HTERT-HM (cell line): ENCODE results near the gene MED13L.

DNA sequence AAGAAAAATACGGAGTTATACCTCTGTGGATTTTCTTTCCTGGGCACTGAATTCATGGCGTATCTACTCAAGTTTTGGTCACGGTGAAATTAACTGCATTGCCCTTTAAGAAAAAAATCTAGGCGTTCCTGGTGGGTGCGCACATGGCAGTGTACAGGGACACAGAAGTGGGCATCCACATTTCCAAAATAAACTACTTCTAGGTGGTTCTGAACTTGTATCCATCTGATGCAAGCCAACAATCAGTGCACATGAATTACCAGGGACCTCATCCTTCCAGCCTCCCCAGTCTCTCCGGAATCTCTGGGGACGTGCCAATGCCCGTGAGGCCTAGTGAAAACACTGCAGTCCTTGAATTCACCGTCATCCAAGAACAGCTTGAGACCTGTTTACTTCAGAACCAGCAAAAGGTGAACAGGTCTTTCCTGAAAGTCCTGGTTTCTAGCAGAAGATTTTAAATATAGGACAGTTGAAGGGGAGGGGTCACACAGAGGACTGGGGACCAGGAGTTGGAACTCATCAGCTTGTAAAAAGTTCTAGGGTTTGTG is 48.1 kb downstream of the TBX3 start:
- RRBS = no CpG with 5 or more reads among the region's 9 CpGs

DNA sequence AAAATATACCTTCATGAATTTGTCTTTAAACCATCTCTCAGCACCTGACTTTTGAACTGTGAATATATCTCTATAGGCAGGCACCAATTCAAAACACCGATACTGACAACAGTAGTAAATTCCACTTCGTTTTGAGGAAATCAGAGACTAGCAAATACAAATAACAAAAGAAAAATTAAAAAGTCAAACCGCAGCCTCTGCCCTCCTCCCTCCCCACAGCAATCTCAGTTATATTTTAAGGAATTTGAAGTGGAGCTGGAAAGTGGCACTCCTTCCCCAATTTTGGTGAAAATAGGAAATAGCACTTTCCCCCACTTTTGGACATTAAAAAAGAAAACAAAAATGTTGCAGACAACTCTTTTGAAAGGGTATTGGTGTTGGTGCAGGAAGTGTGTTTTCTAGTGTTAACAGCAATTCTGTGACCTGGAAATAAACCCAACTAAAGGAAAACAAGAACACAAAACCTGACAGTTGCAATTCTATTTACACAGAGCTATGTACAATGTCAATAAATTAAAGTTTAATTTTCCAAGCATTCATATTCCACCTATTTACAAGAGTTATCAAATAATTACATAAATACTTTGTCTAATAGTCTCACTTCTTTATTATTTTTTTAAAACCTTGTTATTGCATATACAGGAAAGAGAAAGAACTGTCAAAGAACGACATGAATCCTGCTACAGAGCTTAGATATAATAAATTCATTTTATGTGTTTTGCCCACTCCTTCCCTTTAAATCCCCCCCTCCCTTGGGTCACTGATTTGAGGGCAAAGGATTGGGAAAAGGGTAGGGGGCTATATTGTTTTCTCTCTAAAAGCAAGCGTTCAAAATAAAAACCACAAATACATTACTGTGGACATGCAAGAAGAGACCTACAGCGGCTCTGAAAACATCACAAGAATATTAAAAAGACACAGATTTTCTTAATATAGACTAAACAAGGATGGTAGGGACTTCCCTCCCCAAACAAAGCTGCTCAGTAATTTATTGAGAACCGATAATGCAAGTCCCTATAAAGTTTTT is 13.3 kb downstream of the TBX3 start:
- RRBS = no CpG with 5 or more reads among the region's 7 CpGs

GRCh38 chr12:114676034-114676565 is 7.9 kb downstream of the TBX3 start:
- RRBS = no CpG with 5 or more reads among the region's 6 CpGs

GRCh38 chr12:114685397-114685829 is 1.4 kb upstream of the TBX3 start:
- RRBS = no CpG with 5 or more reads among the region's 24 CpGs

GRCh38 chr12:114697928-114698398 is 14.0 kb upstream of the TBX3 start:
- RRBS = no CpG with 5 or more reads among the region's 32 CpGs

DNA sequence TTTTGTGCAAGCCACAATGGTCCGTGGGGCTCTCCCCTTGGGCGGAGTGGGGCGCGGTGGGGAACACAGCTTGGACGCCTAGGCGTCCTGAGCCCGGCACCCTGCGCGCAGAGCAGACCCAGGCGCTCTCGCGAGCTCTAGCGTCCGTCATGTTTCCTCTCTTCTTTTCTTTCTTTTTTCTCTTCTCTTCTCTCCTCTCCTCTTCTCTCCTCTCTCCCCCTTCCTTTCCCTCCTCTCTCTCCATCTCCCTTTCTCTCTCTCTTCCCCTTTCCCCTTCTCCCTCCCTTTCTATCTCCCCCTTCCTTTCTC is 14.4 kb upstream of the TBX3 start:
- RRBS = no CpG with 5 or more reads among the region's 14 CpGs

- RRBS = no CpG with 5 or more reads among the region's 9 CpGs
Measured at GRCh38 chr12:114738826-114739336, 54.9 kb upstream of the TBX3 start.

GRCh38 chr12:114768170-114768915 is 84.4 kb upstream of the TBX3 start:
- RRBS = no CpG with 5 or more reads among the region's 9 CpGs

DNA sequence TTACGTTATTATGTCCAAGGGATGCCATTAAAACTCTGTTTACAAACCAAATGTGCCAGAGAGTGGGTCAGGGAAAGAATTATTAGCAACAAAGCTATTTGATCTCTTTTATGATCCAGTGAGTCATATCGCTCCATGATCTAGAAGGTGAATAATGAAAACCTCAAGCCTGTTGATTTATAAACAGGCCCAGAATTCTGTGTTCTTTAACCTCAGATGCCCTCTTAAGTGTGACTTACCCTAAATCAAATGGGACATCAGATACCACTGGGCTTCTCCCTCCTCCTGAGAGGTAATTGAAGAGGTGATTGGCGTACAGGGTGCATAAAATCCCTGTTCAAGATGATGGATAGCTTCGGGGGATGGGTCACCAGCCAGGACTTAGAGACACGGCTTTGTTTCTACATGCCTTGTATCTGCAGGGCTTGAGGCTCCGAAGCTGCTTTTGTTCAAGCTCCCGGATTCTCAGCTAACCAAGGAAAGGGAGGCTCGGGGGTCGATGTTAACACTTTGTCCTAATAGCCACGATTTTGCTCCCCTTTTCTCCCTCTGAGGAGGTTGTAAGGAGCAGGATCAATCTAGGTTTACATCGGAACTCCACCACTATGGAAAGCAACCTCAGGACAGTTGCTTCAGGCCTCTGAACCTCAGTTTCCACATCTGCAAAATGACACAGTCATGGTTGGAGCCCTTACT is 230.5 kb upstream of the TBX3 start:
- RRBS = no CpG with 5 or more reads among the region's 11 CpGs

DNA sequence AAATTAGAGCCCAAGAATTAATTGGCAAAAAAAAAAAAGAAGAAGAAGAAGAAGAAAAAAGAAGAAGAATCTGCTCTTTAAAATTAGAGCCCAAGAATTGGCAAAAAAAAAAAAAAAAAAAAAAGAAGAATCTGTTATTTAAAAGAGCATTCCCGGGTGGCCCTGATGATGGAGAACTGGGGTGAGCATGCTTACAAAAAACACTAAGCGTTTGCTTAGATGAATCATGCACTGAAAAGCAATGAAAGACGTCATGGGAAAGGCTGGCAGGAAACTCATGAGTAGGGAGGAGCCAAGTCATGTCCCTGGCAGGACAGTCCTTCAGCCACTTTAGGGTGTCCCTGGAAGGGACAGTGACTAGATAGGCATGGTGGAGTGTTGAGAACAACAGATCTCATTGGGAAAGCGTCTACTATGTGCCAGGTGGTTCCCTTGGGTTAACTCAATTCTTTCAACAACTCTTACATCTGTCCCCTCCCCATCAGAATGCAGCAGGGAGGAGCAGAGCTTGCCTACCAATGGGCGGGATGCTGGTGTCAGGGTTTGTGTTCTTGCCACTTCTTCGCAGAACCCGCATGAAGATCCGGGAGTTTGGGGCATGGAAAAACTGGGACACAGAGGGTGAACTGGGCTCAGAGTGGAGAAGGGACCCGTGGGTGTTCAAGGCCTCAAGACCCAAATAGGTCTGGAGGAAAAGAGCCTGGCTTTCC is 653.7 kb upstream of the TBX3 start:
- RRBS = no CpG with 5 or more reads among the region's 9 CpGs

DNA sequence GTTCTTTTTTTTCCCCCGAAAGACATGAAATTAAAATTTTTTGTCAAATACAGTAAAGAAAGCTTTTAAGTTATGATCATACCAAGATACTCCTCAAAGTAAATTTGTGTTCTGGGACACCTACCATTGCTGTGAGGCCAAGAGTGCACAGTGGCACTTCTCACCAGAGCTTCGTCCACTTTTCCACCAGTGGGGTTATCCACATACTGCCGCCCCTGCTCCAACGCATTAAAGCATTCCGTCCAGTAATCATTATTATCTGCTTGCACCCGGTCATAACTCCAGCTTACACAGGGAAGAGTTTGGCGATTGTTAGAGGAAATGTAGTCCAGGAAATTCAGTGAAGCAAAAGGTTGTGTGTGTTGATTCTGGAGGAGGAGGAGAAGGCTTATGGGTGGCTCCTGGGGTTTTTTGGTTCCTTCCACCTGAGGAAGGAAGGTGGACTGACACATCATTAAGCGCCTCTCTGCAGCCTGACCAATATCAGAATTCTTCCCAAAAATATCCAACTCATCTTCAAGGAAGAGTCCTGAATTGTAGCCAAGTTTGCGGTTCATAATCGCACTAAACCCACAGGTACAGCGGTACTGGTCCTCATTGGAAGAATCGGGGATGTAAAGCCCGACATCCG is 286.5 kb downstream of the MED13L start:
- RRBS = no CpG with 5 or more reads among the region's 14 CpGs

GRCh38 chr12:115996356-115996730 is 281.1 kb downstream of the MED13L start:
- RRBS = no CpG with 5 or more reads among the region's 5 CpGs

GRCh38 chr12:116078717-116079416 is 198.6 kb downstream of the MED13L start:
- RRBS = no CpG with 5 or more reads among the region's 2 CpGs

DNA sequence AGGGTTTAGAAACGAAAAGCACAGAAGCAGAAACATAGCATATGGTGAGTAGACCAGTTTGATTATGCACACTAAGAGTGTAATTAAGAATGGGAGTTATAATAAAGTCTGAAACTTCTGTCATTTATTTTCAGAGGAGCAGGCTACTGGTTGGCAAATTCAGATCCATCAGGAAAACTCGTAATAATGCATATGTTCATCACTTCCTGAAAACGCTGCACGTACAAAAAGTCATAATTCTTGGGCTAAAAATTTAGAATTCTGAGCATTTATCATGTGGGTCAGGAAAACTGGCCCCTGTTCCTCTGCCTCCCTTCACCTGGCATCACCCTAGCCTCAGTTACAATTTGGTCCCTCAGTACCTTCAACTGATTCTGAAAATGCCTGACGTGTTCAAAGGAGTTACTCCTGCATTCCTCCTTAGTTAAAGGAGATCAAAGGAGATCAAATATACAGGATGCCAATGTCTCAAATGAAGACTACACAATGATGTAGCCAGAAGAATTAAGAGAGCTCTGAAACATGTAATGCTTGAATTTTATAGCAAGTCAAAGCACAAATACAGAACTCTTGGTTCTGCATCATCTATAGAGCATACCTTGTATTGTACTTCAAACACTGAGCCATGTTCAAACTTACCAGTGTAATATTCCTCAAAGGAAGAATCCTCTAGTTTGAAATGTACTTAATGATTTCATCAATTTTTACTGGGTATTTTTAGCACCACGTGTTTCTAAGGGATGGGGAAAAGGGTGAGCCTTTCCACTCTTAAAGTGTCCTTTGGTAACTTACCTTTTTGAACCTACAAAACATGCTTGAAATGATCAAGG is 193.8 kb downstream of the MED13L start:
- RRBS = no CpG with 5 or more reads among the region's 6 CpGs

DNA sequence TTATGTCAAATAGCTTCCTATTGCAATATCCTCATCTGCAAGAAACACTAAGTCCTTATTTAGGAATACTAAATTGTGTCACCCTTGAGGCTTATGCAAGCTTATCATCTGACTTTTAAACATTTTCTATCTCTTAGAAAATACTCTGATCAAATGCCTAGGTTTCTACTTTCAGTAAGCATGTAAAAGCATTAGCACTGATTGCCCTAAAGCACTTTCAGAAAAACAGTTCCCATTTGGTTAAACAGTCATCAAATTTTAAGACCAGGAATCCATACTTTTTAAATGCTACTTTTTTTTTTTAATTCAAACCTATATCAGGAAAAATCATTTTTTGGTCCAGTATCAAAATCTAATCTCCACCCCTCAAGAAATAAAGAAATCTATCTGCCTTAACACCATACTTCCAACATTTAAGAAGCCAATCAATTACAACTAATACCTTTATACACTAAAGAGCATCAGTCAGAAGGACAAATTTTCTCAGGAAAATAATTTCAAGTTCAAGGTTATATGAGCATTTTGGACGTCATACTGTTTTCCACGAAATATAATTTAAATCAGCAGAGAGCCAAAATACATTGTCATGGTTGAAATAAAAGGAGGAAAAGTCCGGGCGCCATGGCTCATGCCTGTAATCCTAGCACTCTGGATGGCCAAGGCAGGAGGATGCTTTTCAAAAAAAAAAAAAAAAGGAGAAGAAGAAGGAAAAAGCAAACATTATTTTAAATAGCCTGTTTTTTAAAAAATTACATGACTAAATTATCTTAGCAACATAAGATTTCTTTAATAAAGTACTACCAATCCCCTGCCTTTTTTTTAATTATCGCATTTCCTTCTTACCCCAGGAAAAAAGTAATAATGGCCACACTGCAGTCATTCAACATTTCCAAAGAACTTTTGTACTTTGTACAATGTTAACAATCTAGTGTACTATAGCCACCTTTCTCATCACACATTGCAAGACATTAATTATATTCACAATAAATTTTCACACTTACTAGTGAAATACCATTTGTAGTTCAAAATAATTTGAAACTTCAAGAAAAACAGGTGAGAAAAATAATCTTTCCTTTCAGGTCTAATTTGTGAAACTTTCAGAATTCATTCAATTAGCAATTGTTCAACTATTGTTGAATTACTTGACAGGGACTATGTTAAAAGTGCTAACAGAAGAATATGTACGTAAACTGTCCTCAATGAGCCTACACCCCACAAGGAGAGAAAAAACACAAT is 77.7 kb downstream of the MED13L start:
- RRBS = no CpG with 5 or more reads among the region's 6 CpGs

DNA sequence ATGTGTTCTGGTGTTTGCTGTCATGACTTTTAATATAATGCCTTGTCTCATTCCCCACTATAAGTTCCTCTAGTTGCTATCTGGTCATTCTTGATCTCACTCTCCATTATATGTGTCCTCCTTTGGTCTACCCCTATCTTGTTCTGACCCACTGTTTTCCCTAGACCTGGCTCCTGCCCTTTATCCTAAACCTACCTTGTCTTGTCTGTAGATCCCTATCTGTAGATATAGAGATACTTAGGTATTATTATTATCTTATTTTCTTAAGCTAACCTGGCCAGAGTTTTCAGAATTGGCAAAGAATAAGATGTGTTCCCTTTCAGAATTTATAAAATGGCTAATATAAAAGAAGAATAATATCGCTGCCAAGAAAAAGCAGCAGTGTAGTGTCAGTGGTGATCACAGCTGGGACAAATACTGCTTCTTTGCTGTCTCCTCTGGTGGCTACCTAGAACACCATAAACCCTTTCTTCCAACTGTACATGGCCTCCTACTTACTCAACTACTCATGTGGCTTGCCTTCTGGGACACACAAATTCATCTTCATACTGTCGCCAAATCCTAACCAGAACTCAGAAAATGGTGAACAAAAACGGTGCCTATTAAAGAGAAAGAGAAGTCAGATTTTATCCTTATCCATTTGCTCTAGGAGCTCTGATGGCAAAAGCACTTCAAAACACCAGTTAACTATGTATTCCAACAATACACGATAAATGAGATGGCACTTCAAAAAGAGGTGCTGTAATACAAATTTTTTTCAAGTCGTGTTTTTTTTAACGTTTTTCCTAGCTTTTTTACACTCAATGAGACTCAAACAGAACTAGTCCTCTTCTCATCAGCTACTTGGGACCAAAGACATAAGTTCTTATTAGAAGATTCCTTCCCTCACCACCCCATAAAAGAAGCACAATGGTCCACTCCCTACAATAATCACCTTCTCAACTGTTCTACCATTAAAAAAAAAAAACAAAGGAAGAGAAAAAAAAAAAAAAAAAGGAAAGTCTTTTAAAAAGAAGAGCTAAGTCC is 72.6 kb downstream of the MED13L start:
- RRBS = no CpG with 5 or more reads among the region's 6 CpGs

- RRBS = 1% methylated on average over 59 of the region's 107 CpGs
Measured at GRCh38 chr12:116277482-116278283, at the start of gene MED13L. Gene MED13L (minus strand): TSS chr12:116277693.

- RRBS = no CpG with 5 or more reads among the region's 8 CpGs
Measured at GRCh38 chr12:116278507-116278795, 958 bp upstream of the MED13L start.

DNA sequence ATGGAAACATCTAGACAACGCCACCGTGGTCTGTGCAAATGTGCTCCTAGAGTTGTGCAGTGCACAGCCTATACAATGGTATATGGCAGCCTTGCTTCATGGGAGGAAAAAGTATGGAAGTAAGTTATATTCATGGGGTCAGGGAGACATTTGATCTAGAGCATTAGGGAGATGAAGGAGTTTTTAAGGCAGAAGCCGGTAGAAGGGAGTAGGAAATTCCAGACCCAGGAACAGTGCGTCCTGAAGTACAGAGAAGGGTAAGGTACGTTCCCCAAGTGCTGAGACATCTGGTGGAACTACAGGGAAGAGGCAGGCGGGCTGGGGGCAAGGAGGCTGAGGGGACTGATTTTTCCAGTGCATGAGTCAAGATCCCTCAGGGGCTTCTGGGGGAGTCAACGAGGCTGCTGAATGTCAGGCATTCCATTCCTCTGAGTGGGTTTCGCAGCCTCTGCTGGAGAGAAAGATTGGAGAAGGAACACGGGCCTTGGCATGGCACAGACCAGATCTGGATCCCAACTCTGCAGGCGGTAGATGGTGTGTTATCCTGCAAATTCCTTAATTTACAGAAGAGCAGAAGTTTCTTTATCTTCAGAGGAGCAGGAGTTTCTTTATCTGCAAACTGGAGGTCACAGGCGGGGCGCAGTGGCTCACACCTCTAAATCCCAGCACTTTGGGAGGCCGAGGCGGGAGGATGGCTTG is 132.9 kb upstream of the MAP1LC3B2 start:
- RRBS = no CpG with 5 or more reads among the region's 14 CpGs

DNA sequence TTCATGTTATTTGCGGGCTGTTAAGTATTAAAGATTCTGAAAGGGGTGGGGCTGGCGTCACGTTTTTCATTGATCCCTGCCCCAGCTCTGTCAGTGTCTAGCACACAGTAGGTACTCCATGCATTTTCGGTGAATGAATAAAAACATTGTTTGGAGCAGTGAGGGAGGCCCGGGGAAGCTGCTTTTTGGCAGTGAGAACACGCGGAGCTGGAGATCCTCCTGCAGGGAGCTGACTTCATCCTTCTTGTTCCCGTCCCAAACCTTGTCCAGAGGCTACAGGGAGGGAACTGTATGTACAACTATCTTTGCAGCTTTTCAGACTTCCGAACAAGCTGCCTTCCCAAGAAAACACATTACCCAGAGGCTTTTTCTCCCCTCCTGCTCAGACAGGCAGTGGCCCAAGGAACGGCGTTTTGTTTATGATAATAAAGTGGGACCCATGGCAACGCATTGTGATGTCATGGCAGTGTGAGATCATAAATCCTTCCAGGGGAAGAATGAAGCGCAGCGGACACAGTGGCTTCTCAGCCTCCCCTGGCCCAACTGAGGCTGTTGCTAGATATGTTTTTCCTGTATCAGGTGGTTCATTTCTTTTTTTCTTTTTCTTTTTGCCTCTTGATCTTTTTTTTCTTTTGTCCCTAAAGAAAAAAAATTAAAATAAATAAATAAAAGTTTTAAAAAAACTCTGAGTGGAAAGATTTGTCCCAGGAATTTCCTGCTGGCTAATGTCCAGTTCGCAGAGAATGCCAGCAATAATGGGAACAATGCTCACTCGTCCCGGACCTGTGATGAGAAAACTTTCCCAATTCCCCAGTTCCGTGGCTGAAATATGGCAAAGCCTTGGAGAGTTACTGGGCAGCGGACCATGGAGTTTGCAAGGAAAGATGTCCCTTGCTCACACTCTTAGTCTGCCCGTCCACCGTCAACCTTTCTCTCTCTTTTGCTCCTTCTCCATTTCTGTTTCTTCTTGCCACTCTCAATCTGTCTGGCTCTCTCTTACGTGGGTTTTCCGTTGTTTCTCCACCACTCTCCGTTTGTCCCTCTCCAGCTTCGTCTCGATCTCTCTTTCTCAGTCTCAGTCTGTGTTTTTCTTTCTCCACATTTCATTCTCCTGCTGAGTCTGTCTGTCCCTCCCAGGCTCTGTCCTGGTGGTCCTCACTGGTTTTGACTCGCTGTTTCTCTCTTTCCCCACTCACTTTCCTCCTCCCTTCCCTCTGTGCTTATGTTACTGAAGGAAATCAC is 103.4 kb upstream of the MAP1LC3B2 start:
- RRBS = no CpG with 5 or more reads among the region's 27 CpGs